Right ventricle myocardium (tissue), 1 donor: ENCODE measurements around the gene DCANP1.

- PRO-cap, 2 experiments: no peak in any of the 2 experiments
Measured at GRCh38 chr5:134397136-134398338, 14.1 kb downstream of the CDKN2AIPNL start.

DNA sequence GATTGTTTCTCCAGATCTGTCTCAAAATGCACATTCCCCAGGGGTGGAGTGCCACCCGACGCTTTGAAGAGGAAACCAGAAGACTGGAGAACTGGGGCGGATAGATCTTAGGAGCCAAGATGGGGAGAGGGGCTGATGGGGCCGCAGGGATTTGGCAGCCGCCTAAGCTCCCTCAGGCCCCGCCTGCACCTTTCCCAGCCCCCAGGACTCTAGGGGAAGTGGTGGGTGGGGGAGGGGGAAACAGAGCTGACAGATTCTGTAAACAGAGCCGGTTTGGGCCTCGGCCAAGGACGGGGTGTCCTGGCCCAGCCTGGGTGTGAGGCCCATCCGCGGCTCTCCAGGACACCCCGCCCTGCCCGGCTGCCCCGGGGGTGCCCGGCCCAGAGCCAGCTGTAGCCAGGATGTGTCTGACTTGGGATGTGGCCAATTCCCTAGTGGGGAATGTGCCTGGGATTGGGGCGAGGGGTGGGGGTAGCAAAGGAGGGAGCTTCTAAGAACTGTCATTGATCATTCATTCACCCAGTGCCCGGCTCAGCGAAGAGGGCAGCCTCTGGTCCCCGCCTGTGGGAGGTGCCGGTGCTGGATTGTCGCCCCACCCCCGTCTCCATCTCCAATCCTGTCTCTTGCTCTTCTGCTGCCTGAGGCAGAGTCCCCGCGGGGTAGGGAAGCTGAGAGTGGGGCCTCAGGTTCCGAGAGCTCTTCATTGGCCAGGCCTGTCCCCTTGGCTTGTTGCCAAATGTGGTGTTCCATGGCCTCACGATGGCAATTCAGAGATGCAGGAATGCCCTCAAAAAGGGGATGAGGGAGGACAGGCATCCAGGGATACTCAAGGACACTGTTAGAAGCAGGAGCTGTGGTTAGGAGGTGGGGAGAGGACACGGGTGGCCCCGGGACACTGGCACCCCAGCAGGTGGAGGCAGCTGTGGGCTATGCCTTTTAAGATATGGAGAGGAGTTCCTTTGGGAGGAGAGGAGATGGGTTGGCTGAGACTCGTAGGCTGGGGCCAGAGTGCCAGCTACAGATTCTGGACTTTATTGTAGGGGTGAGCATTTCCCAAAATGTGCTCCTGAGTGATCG lies 54.9 kb upstream of the CDKN2AIPNL start:
- PRO-cap, 2 experiments: peak in 2 of 2 experiments; most common plus-strand start position 514 of the sequence (in 2); most common minus-strand start position 211 of the sequence (in 2)

DNA sequence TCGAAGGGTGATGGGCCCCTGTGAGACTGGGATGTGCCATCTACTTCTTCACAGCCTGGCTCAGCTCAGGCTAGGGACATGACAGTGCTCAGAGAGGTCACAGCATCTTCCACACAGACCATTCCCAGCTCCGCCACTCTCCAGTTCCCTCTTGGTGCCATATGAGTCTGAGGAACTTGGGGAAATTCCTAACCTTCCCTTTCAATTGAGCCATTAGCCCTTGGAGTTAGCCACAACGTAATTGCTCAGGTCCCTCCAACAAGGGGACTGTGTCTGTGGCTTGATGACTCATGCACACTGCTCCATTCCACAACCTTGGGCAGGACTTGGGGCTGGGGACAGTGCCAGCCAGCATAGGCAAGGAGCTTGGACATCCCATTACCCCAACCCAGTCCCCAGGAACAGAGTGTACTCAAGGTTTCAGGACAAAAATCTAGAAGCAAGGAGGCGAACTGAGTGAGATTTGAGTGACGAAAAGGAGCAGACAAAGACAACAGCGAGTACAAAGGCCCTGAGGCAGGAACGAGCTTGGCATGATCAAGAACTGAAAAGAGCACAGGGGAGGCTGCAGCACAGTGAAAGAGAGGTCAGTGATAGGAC lies 16.2 kb upstream of the JADE2 start:
- PRO-cap, 2 experiments: no peak in any of the 2 experiments

- PRO-cap, 2 experiments: no peak in any of the 2 experiments
Measured at GRCh38 chr5:134523904-134524109, 1.7 kb upstream of the JADE2 start.

DNA sequence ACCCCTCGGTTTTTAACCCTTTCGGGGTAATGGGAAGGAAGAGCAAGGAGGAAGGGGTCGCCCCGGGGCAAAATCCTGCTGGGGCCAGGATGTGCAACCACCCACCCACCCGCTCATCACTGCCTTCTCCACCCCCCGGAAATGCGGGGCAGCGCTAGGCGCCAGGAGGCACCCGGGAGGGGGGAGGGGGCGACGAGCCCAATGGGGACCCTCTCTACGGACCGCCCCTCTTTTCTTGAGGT lies 1.0 kb upstream of the JADE2 start:
- PRO-cap, 2 experiments: peak in 1 of 2 experiments; most common minus-strand start position 130 of the sequence (in 1)

DNA sequence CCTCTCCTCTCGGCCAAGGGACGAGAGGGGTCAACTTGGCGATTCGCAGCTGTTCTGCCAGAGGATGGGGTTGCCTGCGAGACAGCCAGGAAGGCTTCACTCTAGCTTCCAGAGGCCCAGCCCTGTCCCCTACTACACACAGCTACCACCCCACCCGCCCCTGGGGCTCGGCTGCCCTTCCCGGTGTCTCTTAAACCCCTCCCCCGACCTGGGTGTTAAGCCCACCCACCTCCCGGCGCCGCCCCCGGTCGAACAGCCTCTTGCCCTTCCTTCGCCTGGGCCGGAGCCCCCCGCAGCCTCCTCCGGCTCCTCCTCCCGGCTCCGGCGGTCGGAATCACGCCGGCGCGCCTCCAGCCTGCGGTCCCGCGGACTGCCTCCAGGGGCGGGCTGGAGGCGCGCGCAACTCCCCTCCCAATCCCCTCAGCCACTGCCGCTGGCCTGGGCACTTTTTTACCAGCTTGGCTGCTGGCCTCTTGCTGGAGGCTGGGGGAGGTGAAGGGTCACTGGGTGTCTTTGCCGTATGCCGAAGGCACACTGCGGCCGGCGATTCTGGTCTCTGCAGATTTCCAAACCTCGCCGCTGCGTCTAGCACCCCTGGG lies 2.0 kb downstream of the JADE2 start:
- PRO-cap, 2 experiments: peak in 2 of 2 experiments; most common plus-strand start position 60 of the sequence (in 2); most common minus-strand start position 323 of the sequence (in 2)

DNA sequence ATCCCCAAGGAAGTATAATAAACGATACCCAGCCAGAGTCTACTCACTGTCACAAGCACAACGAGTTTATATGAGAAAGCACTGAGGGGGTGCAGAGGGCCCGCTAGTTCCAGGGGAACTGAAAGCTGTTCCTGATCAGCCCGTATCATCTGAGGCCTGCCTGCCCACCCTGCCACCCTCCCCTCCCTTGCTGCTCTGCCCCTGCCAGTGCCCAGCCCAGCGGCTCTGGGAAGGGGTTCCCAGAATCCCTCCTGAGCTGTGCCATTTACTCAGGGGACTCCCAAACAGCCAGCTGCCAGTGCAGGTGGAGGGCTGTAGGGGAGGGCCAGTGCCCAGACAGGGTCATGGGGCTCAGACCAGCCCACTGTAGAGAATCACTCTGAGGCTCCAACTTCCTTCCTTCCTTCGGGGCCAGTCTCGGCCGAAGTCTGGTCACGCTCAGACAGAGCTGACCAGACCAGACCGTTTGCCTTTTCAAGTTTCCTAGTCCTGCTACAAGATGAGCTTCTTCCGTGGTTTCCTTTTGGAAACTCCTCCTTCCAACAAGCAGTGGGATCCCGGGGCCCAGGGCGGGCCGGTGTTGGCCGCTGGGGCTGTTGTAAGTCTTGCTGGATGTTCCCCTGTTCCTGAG lies 52.7 kb downstream of the SAR1B start:
- PRO-cap, 2 experiments: no peak in any of the 2 experiments

- PRO-cap, 2 experiments: no peak in any of the 2 experiments
Measured at GRCh38 chr5:134626324-134626924, 6.2 kb downstream of the SAR1B start.

- PRO-cap, 2 experiments: no peak in any of the 2 experiments
Measured at GRCh38 chr5:134661005-134661755, 12.6 kb downstream of the SEC24A start.

- PRO-cap, 2 experiments: no peak in any of the 2 experiments
Measured at GRCh38 chr5:134674635-134675640, 26.4 kb downstream of the SEC24A start.

DNA sequence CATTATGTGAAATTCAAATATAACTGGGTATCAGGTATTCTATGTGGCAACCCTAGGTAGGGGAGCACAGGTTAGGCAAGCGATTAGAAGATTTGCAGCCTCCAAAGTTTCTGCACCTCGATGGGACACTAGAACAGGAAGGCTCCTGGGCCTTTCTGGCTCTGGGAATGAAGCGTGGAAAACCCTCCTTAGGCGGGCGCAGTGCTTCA lies 370 bp upstream of the TXNDC15 start:
- PRO-cap, 2 experiments: no peak in any of the 2 experiments

- PRO-cap, 2 experiments: no peak in any of the 2 experiments
Measured at GRCh38 chr5:134913751-134914666, 9.1 kb downstream of the PCBD2 start.

DNA sequence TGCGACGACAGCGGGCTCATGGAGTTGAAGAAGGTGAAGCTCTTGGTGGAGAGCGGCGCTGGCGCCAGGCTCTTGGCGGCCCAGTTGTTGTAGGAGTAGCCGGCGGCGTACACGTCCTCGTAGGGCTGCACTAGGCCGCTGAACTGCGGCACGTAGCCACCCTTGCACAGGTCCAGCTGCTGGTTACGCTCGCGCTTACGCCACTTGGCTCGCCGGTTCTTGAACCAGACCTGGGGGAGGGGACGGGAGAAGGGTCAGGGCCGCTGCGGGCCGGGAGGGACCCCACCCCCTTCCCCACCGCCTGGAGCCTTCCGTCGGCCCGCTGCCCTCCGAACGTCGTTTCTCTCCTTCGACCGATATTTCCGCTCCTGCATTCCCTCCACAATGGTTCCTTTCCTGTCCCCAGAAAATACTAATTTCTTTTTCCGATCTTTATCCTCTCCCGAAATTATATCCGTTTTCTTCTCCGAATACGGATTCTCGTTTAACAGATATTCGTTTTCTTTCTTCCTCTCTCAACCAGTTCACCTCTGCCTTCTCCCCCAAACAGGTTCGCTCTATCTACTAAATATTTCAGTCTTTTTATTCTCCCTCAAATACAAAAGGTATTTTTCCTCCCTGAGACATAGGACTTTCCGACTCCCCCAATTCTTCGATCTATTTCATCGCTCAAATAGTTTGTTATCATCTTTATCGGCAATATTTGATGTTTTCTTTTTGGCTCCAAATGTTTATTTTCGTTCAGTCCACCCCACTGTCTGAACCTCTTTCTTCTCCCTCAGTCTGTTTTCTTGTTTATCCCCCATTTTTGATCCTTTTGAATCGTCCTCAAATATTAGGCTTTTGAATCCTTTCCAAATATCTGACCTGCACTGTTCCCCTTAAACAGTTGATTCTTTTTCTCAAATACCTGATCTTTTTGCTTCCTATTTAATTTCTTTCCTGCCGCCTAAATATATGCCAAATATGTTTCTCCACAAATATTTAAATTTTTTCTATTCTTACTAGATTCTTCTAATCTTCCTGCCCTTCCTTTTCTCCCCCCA lies 4.6 kb downstream of the PITX1 start:
- PRO-cap, 2 experiments: no peak in any of the 2 experiments

- PRO-cap, 2 experiments: no peak in any of the 2 experiments
Measured at GRCh38 chr5:135135666-135136294, 101.8 kb upstream of the PITX1 start.

GRCh38 chr5:135433529-135434053 lies 13.6 kb downstream of the DCANP1 start:
- PRO-cap, 2 experiments: no peak in any of the 2 experiments

DNA sequence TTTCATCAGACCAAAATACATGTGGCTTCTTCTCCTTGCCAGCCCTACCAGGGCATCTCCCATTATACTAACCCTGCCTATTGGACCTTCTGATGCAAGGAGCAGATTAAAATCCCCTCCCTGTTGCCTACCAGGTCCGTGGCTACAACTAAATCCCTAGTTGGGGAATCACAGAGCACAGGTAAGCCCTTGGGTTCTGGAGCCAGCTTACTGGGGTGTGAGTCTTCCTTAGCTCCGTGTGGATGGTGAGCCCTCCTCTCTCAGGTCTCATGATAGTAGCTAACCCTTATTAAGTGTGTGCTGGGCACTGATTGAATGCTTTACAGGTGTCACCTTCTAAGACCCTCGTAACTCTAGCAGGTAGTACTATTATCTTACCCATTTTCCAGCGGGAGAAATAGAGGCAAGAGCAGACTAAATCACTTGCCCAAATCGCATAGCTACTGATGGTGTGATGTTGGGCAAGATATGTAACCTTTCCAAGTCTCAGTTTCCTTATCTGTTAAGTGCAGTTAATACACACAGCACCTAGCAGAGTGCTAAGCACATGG lies at the start of gene DCANP1:
DCANP1 (minus strand) TSS at position 199 of the 551 bp plus-strand sequence.
- PRO-cap, 2 experiments: no peak in any of the 2 experiments

GRCh38 chr5:135990393-135991179 lies 35.8 kb upstream of the LECT2 start:
- PRO-cap, 2 experiments: peak in 1 of 2 experiments; most common plus-strand start chr5:135990863 (in 1); most common minus-strand start chr5:135990688 (in 1)

DNA sequence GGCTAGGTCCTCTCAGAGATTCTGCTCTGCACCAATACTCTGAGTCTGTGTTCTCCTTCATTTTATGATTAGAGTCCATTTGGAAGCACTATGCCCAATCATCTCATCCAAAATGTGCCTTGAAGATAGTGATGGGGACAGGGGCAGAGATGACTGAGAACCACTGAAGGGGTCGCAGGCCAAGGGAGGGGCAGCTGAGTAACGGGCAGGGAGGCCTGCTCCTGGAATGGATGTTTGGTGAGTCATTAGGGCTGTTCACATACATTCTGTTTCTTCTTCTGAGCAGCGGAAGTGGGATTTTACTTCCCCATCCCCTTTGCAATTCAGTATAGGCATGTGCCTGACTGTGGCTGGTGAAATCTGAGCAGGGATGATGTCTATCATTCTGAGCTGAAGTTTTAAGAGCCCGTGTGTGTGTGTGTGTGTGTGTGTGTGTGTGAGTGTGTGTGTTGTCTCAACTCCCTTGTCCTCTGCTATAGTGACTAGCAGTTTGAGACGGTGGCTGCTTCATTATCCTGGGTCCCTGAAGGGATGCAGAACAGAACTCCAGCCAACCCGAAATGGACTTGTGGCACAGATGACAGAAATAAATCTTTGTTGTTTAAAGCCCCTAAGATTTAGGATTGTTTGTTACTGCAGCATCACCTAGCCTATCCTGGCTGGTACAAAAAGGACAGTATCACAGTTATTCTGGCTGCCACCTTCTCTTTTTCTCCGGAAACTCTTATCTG lies 29.3 kb upstream of the TGFBI start:
- PRO-cap, 2 experiments: no peak in any of the 2 experiments

GRCh38 chr5:136067269-136067731 lies 38.5 kb downstream of the TGFBI start:
- PRO-cap, 2 experiments: no peak in any of the 2 experiments

DNA sequence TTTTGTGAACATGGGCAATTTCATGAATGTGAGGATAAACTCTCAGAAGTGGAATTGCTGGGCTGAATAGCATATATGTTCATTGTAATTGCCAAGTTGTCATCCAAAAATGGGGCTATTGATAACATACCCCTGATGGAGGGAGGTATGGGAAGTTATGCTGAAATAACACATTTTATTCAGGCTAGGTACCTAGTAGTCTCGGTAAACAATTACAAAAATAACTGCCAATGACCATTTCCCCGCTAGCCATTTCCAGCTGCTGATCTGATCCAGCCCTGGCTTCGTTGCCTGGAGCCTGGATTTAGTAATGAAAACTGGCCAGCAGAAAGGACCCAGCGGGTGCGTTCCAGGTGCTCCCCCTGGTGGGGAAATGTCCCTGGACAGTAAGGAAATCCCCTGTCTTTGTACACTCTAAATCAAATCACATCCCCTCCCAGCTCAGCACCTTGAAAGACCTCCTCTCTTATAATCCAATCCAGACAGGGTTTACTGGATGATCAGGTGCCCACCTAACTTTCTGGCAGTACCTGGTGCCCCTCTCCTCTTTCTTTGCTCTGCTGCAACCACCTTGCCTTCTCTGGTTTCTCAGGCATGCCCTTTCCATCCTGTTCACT lies 50.3 kb upstream of the SMAD5 start:
- PRO-cap, 2 experiments: no peak in any of the 2 experiments